ENCODE data around the genes SCGB1D1, GANAB, LRRN4CL and NXF1.

- PRO-cap = no peak
These were observed 6.1 kb downstream of the INCENP start for GRCh38 chr11:62129779-62130346.

DNA sequence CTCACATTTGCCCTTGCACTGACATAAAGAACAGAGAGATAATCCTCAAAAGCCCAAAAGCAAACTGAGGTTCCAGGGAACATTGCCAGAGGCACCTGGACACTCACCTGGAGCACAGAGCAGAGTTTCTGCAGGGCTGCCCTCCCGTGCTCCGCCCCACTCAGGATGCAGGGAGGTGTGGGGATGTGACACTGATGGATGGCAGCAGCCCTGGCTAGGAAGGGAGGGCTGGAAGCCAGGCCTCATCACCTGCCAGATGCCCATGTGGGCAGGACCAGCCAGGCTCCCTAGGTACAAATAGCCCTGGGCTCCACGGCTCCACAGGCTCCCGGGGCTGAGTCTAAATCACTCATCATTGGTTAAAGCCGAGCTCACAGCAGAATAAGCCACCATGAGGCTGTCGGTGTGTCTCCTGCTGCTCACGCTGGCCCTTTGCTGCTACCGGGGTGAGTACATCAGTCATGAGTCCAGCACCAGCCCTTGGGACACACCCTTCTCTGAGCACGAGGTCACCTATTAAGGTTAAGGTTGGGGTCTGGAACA, at the start of gene SCGB1D1:
SCGB1D1 (plus strand) TSS at position 323 of the 543 bp plus-strand sequence.
- PRO-cap = no peak

DNA sequence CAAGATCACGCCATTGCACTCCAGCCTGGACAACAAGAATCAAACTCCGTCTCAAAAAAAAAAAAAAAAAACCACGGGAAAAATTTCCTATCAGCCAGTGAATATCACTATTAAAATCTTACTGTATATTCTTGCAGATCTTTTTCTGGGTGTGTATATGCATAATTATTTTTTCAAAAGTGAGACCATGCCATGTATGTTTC, 21.3 kb upstream of the SCGB1A1 start:
- PRO-cap = no peak

DNA sequence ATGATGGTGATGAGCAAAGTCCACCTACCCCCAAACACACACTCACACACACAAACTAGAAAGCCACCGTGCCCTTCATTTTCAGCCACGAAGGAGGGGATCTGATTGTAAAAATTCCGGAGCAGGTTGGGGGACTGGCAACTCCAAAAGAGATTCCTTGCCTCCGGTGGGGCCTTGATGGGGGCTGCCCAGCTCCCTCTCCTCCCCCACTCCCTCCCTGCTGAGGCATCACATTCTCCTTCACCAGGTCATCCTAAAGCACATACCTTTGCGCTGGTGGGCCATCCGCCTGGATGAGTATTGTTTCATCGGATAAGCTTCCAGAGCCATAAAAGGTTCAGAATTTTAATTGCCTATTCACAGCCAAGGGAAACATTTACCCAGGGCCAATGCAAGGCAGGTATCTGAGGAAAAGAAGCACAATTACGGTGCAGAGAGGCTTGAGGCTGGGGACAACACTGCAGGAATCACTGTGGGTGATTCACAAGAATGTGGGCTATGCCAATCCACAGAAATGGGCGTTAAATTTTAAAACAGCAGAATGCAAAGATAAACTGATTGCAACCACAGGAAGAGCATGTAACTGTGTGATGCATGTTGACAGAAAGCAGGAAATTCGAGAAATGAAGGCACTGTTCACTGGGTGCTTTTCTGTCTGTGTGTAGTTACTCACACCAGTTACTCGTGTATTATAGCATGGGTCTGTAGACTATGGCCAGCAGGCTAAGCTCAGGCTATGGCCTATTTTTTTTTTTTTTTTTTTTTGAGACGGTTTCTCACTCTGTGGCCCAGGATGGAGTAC, 7.8 kb downstream of the SCGB1A1 start:
- PRO-cap = no peak

DNA sequence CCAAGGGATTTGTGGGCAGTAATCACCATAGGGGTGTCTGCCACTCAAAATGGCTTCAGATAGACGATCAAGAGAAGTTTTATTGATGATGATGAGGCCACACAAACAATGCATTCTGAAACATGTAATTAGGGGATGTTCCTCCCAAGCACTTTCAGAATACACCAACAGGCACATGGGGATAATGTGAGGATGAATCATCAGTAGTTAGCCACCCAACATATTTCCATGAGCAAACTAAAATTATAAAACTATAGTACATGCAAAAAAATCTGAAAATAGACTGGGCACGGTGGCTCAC, 9.1 kb downstream of the SCGB1A1 start:
- PRO-cap = no peak

- PRO-cap = no peak
These were observed 17.2 kb downstream of the SCGB1A1 start for GRCh38 chr11:62435720-62436670.

DNA sequence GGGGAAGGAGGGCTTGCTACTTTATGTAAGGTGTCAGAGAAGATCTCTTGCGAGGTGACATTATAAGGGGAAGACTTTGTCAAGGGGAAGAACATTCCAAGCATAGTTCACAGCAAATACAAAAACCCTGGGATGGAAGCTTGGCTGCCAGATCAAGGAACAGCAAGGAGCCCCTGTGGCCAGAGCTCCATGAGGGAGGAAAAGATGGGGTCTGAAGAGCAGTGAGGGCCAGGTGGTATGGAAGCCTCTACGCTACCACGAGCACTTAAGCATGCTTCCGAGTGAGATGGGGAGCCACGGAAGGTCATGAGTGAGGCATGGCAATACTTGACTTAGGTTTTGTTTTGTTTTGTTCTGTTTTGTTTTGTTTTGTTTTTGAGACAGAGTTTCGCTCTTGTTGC, 62.2 kb downstream of the AHNAK start:
- PRO-cap = no peak

DNA sequence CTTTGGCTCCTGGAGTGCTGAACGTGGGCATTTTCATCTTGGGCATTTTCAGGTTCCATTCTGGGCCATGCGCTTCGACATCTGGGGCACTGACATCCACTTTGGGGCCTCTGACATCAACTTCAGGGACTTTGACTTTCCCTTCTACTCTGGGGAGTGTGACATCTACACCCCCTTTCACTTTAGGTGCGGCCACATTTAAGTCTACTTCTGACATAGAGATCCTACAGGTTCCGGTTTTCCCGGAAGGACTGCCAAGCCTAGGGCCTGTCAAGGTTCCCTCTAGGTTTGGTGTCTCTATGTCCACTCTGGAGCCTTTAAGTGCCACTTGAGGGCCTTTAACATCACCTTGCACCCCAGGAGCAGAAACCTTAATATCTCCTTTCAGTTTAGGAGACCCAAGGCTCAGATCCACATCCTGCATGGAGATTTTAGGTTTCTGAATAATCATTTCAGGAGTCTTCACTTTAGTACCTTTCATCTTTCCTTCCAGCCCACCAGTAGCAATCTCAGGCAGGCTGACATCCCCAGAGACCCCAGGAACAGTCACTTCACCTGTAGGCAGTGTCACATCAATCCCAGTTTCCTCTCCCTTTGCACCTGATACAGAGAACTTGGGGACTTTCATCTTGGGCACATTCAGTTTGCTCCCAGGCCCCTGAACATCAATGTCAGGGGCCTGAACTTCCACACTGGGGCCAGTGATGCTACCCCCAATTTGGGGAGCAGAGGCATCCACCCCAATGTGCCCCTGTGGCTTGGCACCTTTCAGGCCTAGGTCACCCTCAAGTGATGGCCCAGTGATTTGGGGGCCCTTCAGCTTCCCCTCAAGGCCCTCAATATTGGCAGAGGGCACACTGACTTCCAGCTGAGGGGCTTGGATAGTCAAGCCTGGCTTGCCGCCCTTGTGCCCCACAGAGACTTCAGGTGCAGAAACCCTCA, 13.8 kb downstream of the AHNAK start:
- PRO-cap = no peak

GRCh38 chr11:62572247-62572960, 1.3 kb downstream of the EEF1G start:
- PRO-cap = no peak

DNA sequence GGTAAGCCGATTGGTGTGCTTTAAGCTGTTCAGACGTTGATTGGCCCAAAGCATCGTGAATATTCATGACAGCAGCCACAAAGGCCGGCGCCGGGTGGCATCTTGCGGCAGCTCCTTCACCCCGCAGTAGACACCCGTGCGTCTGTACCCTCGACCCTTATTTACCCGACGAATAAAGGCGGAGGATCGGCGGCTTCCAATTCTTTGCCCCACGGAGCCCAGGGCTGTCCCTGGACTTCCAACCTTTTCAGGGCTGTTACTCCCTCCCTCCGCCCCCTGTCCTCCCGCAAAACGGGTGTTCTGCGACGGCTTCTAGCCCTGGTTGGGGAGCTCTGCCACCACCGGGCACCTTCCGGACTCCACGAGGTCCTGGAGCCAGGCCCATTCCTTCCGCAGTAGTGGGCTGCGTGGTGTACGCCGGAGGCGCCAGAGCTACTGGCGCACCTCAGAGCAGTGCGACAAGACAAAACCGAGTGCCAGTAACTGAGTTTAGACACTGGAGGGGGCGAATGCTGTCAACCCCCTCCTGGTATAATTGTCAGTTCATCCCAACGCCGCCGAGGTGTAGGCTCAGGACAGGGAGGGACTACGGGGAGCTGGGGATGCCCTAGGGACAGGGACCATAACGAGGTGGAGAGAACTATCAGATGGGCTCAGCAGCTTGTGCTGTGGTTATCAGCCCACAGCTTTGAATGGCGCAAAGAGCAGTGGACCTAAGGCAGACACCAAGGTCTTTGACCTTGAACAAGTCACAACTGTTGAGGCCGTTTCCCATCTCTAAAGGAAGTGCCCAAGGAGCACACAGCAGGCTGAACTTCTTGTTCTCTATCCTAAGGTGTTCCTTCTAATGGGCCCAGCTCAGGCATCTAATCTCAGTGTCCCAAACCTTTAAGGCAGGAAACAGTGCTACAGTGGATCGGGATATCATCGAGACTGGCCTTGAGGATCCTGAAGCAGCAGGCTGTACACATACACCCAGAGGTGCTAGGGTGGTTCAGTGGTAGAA, 711 bp upstream of the TUT1 start:
- PRO-cap = bidirectional peak, plus-strand start at position 107 of the sequence, minus-strand start outside the sequence; bidirectional peak, plus-strand start at position 395 of the sequence, minus-strand start at position 251 of the sequence; unidirectional peak, plus-strand start at position 780 of the sequence

DNA sequence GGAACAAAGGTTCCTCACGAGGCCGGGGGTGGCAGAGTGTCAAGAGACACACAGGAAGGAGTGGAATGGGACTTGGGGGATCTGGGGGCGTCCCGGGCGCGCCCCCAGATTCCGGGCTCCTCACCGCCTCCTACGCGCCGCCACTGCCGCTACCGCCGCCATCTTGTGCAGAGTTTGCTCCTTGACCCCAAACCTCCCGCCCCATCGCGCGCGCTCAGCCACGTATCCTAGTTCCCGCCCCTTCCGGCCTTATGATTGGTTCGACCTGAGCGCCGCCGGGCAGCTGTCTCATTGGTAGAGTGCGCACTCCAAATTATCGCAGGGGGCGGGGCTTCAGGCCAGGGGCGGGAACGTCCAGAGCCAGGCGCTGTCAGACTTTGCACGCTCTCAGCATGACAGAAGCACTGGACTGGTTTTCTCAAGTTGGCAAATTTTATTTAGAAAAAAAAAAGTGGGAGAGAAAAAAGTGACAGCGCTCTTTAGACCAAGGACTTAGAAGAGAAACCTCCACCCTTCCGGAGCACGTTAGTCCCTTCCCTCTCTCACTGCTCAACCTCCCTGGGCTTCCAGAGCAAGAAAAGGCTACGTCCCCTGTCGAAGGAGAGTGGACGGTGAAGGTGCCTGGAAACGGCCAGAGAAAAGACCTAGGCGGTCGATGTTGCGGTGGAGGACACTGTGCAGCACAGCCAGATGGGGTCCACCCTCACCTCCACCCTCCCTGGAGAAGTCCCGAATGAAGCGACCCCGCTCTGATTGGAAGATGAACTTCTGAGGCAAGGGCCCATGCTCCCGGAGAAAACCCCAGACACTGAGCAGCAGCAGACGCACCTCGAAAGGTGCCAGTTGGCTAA, at the start of gene GANAB:
GANAB (minus strand) TSS at position 176 of the 851 bp plus-strand sequence.
- PRO-cap = unidirectional peak, minus-strand start at position 165 of the sequence

DNA sequence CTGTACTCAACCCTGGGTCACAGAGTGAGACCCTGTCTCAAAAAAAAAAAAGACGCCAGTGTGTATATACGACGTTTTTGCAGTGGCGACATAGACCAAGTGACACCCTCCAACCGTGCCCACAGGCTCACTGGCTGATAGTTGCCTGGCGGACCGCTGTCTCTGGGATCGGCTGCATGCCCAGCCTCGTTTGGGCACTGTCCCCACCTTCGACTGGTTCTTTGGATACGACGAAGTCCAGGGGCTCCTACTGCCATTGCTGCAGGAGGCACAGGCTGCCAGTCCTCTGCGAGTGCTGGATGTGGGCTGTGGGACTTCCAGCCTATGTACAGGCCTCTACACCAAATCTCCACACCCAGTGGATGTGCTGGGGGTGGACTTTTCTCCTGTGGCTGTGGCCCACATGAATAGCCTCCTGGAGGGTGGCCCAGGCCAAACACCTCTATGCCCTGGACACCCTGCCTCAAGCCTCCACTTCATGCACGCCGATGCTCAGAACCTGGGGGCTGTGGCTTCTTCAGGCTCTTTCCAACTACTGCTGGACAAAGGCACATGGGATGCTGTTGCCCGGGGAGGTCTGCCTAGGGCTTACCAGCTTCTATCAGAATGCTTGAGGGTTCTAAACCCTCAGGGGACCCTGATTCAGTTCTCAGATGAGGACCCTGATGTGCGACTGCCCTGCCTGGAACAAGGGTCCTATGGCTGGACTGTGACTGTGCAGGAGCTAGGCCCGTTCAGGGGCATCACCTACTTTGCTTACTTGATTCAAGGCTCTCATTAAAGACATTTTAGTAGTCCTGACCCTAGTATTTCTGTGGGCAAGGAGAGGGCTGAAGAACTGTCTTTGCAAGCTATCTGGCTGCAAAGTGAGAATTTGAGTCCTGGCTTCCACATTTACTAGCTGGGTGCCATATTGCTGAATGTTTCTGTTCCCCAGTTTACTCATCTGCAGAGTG, 1.4 kb downstream of the CSKMT start:
- PRO-cap = no peak

DNA sequence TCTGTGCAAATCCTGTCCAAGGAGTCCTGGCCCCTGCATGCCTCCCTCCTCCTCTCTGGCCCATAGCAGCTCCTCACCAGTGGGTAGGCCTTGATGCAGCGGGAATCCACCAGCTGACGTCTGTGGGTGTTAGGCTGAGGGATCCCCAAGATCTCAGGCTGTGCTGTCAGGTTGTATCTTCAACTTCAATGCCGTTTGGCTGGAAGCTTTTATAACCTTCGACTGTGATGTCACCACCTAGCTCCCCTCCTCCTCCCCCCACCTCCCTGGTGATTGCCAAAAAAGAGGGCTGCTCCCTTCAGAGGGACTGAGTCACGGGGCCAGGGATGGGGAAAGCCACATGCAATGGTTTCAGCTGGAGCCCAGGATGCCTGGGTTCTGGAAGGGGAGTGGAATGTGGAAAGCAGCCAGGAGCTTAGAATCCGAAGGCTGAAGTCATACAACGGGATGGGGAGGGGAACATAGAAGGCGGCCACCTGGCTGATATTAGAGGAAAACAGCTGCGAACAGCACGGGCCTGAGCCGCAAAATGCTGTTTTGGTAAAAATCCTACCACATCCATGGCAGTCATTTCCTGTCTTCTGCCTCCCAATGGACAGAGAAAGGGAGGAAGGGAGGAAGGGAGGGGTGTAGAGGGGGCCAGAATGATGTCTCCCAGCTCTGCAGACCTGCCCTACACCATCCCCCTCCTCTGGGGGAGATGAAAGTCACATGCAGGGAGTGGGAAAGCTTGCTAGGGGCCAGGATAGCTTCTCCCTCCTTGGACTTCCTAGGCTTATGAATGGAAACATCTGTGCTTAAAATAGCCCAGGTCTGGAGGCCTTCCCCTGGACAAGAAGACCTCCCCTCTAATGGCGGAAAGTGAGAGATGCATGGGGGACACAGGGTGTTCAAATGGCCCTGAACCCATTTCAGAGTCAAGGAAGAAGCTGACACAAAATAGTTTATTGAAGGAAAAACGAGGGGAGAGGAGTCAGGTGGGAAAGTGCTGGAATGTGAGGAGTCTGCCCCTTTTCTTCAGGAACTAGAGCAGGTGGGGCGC, at the start of gene LRRN4CL:
LRRN4CL (minus strand) TSS at position 181 of the 1,042 bp plus-strand sequence.
- PRO-cap = unidirectional peak, minus-strand start at position 119 of the sequence; unidirectional peak, minus-strand start at position 157 of the sequence; unidirectional peak, minus-strand start at position 181 of the sequence

DNA sequence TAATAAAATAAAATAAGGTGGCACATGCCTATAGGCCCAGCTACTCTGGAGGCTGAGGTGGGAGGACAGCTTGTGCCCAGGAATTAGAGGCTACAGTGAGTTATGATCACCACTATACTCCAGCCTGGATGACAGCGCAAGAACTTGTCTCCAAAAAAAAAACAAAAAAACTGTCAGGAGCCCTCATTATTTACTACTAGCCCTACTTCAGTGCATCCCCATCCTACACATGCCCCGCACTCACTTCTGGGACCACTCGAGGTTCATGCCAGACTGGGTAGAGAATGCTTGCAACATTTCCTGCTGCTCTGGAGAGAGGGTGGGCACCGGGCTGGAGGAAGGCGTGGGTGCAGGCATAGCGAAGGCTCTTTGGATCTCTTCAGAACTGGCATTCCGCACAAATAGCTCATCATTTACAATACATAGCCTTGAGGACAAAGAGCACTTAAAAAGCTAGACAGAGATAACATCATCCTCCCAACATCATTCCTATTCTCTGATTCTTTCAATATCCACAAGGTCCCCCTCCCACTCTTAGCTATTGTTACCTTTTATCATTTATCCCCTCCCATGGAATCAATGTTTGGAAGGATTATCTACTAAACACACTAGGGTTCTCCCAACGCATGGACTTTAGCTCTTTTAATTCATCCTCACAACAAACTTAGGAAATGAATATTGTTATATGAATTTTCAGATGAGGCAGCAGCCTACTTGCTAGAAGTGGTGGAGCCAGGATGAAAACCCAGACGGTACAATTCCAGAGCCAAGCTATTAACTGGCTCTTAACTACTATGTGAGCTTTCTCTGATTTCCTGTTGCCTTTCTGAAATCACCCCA, 2.4 kb upstream of the TMEM223 start:
- PRO-cap = no peak

GRCh38 chr11:62798548-62799346, 6.5 kb downstream of the NXF1 start:
- PRO-cap = no peak

DNA sequence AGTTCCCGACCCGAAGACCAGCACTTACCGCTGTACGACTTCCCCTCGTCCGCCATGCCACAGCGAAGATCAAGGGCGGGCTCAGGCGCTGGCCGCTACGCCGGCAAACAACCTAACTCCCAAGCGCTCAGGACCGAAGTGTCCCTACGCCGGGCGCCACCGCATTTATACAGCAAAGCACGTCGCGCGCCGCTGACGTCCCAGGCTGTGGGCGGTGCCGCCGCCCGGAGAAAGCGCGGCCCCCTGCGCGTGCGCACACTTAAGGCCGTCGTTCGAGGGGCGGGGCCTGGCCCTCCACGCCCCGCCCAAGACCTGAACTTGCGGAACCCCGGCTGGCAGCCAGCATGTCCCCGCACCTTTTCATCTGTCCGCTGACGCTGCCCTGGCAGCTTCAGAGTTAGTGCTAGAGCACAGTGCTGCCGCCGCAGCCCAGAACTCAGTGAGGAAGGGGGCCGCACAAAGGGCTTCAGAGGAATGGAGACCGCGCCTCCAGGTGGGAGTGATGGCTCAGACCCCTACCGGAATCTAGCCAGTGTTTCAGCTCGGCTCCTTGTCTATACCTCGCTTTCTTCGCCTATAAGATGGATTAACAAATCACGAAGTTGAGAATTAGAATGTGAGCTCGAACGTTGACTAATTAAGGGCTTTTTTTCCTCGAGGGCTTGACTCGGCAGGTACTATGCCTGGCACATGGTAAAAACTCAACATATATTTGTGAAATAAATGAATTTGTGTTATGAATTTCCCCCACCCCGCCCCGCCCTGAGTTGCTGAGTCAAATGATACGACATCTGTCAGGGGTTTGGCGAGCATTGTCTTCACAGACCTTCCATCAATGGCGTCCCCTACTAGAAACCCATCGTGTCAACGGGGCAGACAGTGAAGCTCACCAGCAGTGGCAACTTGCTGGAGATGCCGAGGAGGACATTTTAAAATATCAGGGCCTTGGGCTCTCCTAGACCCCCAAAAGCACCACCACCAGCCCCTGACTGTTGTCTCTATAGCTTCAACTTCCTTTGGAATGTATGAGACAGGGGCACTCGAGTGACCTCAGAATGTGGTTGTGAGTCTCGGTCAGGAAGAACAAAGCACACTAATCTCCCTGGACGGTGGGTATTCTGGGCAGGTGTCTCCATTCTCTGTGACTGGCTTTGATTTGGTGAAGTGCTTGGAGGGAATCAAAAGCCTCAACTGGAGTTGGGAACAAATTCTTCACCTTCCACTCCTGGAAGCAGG, at the start of gene NXF1:
NXF1 (minus strand) TSS at position 140 of the 1,236 bp plus-strand sequence.
- PRO-cap = bidirectional peak, plus-strand start at position 323 of the sequence, minus-strand start at position 140 of the sequence

DNA sequence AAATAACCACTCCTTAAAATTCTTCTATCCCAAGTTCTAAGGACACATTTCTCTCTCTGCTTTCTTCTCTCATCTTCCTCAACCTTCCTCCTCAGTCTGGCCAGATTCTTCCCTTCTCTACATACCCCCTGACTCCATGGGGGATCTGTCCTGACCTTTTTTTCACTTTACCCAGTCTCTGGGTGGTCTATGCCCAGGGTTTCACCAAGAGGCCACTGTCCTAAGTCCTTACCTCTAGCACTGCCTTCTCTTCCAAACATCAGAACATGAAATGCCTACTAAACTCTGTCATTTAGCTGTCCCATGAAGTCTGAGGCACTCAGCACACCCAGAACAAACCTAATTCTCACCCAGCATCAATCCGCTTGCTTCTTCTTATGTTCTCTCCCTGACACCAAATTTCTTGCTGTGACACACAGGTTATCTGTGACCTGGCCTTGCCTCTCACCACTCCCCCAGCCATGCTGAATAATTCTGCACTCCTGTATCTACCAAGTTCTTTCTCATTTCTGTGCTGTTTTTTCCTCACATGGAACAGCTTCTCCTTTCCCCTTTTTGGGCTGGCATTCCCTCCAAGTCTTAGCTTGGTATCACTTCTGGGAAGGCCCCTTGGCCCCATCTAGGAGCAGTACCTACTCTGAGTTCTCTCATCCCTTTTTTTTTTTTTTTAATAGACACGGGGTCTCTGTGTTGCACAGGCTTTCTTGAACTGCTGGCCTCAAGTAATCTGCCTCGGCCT, 5.9 kb upstream of the NXF1 start:
- PRO-cap = no peak

DNA sequence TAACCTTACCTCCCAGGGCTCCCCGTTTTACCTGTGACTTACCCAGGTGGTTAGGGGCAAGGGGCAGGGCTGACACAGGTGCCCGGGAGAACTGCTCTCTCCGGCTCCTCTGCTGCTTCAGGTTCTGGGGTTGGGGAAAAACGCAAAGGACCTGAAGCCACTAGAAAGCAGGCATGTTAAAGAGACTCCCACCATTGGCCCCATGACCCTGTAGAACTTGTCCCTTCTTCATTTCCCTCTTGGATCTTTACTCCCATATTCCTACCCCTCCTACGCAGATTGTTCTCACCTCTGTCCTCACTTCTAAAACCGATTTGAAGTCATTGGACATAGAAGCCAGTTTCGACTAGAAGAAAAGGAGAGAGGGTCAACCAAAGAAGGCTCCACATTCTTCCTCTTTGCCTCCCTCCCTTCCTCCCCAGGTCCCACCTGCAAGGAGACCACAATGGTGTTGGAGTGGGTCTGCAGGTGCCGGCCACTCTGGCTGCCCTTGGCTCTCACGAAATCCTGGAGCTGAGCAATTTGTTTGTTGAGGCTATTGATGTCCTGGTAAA, 6.8 kb downstream of the STX5 start:
- PRO-cap = no peak

GRCh38 chr11:62827469-62827924, 4.4 kb downstream of the STX5 start:
- PRO-cap = no peak

DNA sequence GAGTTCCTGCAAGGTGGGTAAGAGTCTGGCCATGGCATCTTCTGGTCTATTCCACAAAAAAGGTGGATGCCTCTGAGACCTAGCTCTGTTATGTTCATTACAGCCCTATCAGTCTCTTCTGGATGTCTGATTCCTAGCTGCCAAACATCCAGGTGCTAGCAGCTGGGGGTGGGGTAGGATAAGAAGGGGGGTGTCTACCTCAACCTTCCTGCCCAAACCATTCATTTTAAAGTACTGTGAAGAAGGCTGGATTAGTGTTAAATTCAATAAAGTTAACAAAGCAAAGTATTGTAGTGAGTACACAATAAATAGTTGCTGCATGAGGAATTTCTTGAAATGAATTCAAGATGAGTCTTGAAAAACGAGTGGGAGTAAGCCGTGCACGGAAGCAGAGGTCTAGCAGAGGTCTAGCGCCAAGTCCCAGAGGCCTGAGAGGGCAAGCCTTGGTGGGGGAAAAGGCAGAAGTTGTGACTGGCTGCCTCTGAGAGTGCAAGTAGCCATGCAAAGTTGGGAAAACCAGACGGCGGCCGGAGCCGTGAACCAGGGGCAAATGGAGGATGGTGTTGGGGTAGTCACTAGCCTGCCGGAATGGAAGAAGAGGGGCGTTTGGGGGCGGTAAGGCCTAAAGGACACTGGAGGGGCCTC, 588 bp upstream of the SLC3A2 start:
- PRO-cap = bidirectional peak, plus-strand start at position 423 of the sequence, minus-strand start at position 409 of the sequence